ENCODE results near the genes ATOH1 and DAPP1.

DNA sequence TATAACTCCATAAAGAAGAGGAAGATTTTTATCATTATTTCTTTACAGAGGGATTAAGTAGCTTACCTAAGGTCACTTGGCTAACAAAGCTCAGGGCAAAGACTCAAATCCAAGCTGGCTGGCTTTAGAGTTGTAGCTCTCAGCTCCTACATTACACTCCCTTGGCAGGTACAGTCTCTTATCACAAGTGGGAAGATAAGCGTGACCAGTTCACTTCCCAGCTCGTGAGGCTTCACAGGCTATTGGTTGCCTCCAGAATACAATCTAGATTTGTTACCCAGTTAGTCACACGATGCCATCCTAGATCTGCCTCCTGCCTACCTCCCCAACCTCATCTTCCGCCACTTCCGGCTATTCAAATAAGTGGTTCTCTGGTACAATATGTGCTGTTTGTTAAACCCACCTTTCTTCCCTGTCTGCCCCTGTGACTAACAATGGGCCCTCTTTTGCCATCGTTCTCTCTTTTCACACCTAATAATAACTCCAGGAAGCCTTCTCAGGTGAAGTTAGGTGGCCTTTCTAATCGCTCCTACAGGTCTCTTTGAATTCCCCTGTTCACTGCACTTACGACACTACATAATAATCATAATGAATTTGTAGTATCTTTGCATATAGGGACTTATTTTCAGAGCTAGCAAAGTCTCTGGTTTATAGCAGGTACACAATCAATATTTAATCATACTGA is 3.8 kb downstream of the MMRN1 start:
- RRBS: no CpG with 5 or more reads among the region's 8 CpGs

GRCh38 chr4:93828306-93829258 is at the start of gene ATOH1:
Gene ATOH1, plus strand, starts transcription at chr4:93828753.
- RRBS: 2% methylated on average over 14 of the region's 72 CpGs

DNA sequence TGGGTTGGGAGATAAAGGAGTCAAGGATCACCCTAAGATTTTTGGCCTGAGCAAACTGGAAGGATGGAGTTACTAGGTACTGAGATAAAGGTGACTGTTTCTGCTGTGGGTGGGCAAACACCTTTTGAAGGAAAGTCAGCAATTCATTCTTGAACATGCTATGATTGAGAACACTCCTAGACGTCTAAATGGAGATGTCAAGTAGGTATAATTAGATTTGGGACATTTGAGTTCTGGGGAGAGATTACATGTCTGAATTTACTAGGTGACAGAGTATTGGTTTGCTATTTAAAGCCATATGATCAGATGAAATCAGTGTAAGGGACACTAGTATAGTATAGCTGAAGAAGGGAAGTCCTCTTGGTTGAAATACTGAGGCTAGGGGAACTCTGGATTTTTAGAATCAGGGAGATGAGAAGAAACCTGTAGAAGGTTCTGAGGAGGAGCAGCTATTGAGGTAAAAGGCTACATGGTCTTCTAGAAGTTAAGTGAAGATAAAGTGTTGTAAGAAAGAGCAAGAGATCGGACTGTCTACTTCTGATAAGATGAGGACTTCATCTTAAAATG is 20.0 kb downstream of the SMARCAD1 start:
- RRBS: no CpG with 5 or more reads among the region's 2 CpGs

- RRBS: no CpG with 5 or more reads among the region's 5 CpGs
These were observed 29.2 kb downstream of the SMARCAD1 start for GRCh38 chr4:94236759-94237414.

DNA sequence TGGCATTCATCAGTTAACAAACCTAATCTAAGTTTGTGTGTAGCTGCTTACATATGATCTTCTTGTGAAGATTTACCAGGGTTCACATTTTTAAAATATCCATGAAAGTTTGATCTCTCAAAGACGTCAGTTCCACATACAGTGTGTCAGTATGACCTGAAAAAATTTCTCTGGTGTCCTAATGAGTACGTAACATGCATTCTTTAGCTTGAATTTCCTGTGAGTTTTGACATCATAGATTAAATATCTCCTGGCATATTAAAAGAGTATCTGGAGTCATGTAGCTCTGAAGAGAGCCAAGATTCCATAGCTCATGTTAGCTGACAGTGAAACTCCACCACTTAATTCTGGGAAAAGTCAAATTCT is 43.9 kb upstream of the PDLIM5 start:
- RRBS: no CpG with 5 or more reads among the region's 2 CpGs

GRCh38 chr4:94412622-94413673 is 38.8 kb upstream of the PDLIM5 start:
- RRBS: no CpG with 5 or more reads among the region's 8 CpGs

GRCh38 chr4:94559562-94559977 is 107.8 kb downstream of the PDLIM5 start:
- RRBS: no CpG with 5 or more reads among the region's 2 CpGs

- RRBS: no CpG with 5 or more reads among the region's 2 CpGs
These were observed 147.1 kb downstream of the PDLIM5 start for GRCh38 chr4:94598607-94599425.

DNA sequence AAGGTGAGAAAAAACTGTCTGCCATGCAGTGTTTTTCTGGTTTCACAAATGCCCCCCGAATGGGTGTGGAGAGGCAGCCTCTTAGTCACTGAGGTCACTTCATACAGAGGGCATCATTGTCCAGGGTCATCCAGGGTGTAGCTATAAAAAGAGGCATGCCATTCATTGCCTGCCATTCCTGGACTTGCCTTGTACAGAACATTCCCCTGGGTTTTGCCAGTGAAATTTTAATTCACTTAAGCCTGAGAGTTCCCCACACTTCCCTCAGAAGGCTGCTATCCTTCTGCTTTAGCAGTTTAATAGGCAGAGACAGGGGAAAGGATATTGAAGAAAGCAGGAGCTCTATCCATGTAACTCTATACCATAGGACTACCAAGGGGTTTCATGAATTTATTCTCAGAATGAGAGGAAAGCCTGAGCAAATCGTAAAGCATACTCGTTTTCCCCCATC is 230.2 kb downstream of the UNC5C start:
- RRBS: no CpG with 5 or more reads among the region's 3 CpGs

- RRBS: no CpG with 5 or more reads among the region's 5 CpGs
These were observed 41.0 kb downstream of the UNC5C start for GRCh38 chr4:95507587-95508292.

GRCh38 chr4:98472016-98472610 is 186.3 kb downstream of the TSPAN5 start:
- RRBS: no CpG with 5 or more reads among the region's 15 CpGs

DNA sequence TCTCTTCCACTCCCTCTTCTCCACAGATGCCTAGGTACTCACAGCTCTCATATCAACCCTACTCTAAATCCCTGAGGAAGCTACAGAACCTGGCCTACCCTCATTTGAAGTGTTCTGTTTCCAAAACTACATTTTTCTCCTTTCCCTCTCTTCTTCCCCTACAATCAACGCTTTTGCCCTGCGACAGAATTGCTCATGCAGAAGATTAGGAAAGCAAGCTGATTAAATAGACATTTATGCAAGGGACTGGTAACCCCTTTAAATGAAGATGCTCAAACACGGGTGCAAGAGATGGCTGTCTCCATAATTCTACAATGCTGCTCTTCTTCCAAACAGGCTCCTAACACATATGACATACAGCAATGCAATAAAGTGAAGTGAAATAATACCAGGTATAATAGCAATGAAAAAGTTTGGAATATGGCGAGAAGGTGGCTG is 55.9 kb downstream of the TSPAN5 start:
- RRBS: no CpG with 5 or more reads among the region's 4 CpGs

DNA sequence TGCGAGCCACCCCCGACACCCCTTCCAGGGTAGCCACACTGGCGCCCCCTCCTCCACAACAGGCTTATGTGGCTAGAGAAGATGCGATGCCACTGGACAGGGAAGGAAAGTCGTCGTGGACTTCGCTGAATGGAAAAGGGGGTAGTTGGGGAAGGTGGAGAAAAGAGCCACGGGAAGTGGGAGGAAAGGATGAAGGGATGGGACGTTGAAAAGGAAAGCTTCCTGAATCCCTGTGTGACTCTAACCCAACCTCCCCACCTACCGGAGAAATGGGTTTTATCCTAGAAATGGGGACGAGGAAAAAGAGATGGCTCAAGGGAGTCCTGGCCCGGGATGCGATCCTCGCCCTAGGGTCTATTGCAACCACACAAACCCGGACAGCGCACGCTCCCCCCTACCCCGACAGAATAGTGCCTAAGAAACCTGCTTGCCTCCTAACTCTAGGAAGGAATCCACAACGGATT is 657 bp upstream of the TSPAN5 start:
- RRBS: 21% methylated on average over 6 of the region's 19 CpGs

GRCh38 chr4:98688771-98689307 is 30.4 kb upstream of the TSPAN5 start:
- RRBS: no CpG with 5 or more reads among the region's 3 CpGs

DNA sequence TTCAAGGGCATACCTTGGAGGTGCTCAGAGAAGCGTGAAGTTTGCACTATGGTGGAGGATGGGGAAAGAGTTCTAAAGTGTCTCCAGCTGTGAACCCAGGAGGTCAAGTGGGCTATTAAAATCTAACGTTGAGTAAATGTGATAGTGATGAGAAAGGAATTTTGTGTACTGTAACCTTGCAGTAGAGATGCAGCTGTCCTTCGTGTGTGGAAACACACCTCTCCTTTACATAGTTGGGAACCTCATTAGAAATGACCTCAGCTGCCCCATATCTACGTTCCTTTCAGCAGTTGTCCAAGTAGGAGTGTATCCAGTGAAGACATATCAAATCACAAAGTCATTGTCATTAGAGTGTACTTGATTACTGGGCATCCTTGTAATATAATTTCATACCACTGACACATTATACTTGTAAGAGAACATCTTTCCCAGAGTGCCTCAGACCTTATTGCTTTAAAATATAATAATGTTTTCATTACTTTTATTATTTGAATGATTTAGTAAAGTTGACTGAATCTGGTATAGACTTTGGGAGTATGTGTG is 26.4 kb downstream of the ADH5 start:
- RRBS: no CpG with 5 or more reads among the region's 4 CpGs

- RRBS: no CpG with 5 or more reads among the region's 23 CpGs
These were observed 403 bp downstream of the ADH5 start for GRCh38 chr4:99088127-99088643.

- RRBS: no CpG with 5 or more reads among the region's 3 CpGs
These were observed 11.9 kb upstream of the ADH7 start for GRCh38 chr4:99446908-99447521.

DNA sequence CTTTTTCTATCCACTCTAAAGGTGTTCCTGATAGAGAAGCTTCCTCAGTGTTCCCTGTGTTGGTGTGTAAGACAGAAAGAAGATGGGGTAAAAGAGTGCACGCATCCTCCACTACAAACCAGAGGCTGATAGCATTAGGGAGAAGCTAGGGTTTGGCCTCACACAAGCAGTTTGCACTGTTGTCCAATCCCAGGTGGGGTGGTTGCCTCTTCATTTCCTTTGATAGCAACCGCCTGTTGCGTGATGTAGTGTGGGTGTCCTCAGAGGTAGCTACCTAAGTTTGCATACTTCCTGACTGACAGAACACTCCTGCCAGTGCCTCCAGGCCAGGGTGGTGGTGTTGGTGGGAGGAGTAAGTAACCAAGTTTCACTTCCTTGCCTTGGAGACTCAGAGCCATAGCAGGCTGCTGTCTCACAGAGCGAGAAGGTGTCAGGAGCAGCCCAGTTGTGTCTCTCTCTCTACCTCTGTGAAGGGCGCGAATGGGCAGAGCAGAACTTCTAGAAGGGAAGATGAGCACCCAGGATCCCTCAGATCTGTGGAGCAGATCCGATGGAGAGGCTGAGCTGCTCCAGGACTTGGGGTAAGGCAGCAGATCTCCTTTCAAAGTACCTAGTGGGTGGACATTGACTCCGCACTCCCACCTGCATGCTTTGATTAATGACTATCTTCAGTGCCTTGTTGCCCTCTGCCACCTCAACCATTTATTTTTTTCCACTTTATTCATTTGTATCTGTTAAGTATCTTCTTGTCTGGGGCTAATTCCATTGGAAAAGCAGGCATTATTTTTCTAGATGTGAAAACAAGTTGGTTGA is at the start of gene DAPP1:
Gene DAPP1, plus strand, starts transcription at position 394 of the 813 bp plus-strand sequence.
- RRBS: no CpG with 5 or more reads among the region's 8 CpGs

- RRBS: no CpG with 5 or more reads among the region's 5 CpGs
These were observed 306.8 kb downstream of the PPP3CA start for GRCh38 chr4:101040372-101040984.

DNA sequence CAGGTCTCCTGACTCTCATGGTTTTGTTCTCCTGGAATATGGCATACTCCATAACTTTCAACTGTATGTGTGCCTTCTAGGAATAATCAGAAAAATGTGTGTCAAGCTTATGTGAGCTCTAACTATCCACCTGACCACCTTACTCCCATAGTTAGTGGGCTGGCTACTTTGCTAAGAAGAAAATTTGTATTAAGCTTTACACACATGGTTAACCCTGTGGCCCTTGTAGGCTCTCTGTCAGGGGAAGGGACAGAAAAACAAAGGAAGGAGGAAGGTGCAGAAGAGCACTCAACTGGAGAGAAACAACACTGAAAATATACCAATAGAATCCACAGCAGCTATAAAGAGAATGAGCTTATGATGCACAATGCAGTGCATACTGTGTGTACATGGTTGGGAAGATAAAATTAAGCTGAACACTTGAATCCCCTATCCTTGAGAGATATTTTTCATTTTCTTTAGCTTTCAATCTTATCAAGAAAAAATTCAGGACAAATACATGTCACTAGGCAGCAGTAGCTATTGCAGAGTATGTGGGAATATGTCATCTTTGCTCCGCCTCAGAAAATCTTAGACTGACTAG is 84.6 kb downstream of the PPP3CA start:
- RRBS: no CpG with 5 or more reads among the region's 1 CpG

Measured in PFSK-1 (cell line).